ENCODE measurements around the genes A4GNT, FAIM and SPSB4.

GRCh38 chr3:136954116-136954372, 3.7 kb upstream of the IL20RB start:
- PRO-cap, 7 experiments, result no peak in any of the 7 experiments
- RAMPAGE, long total RNA, 2 experiments, result no peak in any of the 2 experiments

- PRO-cap, 7 experiments, result peak in 3 of 7 experiments; most common plus-strand start chr3:136995187 (in 3); most common minus-strand start chr3:136994881 (in 1)
- RAMPAGE, long total RNA, 2 experiments, result no peak in any of the 2 experiments
These were observed 37.2 kb downstream of the IL20RB start for GRCh38 chr3:136994798-136995470.

GRCh38 chr3:137713996-137714300, 50.2 kb upstream of the SOX14 start:
- PRO-cap, 7 experiments, result no peak in any of the 7 experiments
- RAMPAGE, long total RNA, 2 experiments, result no peak in any of the 2 experiments

DNA sequence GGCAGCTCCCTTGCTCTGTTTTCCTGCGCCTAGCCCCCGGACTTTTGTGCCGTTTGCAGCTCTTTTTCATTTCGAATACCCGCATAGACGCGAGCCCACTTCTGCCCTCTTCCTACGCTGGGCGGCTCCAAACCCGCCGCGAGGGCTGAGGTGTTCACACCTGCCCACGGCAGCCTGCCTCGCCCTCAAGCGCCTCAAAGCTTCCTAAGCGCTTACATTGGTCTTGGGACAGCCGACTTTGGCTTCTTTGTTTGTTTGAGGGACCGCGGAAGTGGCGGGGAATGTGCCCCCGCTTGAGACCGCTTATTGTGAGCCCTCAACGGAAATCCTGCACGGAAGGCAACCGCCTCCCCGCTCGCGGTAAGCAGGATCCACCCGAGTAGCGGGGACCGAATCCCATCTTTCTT, 7.7 kb downstream of the SOX14 start:
- PRO-cap, 7 experiments, result no peak in any of the 7 experiments
- RAMPAGE, long total RNA, 2 experiments, result no peak in any of the 2 experiments

- PRO-cap, 7 experiments, result no peak in any of the 7 experiments
- RAMPAGE, long total RNA, 2 experiments, result no peak in any of the 2 experiments
These were observed at the start of gene A4GNT for GRCh38 chr3:138131976-138132649. Gene A4GNT, minus strand, starts transcription at chr3:138132390.

- PRO-cap, 7 experiments, result peak in 7 of 7 experiments; most common plus-strand start chr3:138187531 (in 4); most common minus-strand start chr3:138187835 (in 5)
- RAMPAGE, long total RNA, 2 experiments, result start-site peak on the plus strand in 2 of 2 experiments, at chr3:138187516-138187553 at its widest, 915 to 1,408 reads per replicate
These were observed 623 bp downstream of the ARMC8 start for GRCh38 chr3:138187474-138188374.

GRCh38 chr3:138349574-138349909, 1.2 kb downstream of the MRAS start:
- PRO-cap, 7 experiments, result peak in 1 of 7 experiments; most common plus-strand start chr3:138349685 (in 1)
- RAMPAGE, long total RNA, 2 experiments, result no peak in any of the 2 experiments

DNA sequence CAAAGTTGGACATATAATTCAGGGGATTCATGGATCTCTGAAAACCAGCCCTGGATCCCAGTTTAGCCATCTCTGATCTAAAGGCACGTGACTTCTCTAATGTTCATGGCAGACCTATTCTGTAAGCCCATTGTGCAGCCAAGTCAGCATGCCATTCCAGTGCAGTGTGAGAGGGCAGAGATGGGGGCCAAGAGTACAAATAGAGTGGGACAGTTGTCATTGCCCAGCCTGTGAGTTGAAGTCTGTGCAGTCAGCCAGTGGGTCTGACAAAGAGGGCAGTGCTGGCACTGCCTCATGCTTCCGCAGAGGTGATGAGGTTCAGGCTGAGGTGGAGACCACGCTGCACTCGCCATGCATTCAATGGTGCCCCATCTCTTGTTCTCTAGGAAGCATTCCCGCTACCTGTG, 3.5 kb downstream of the MRAS start:
- PRO-cap, 7 experiments, result no peak in any of the 7 experiments
- RAMPAGE, long total RNA, 2 experiments, result no peak in any of the 2 experiments

- PRO-cap, 7 experiments, result peak in 6 of 7 experiments; most common plus-strand start chr3:138609110 (in 4); most common minus-strand start chr3:138609093 (in 4)
- RAMPAGE, long total RNA, 2 experiments, result start-site peak on the plus strand in 2 of 2 experiments, at chr3:138608604-138609087 at its widest, 185 to 1,606 reads per replicate
These were observed at the start of gene FAIM for GRCh38 chr3:138608414-138609147. Gene FAIM, plus strand, starts transcription at chr3:138608771.

DNA sequence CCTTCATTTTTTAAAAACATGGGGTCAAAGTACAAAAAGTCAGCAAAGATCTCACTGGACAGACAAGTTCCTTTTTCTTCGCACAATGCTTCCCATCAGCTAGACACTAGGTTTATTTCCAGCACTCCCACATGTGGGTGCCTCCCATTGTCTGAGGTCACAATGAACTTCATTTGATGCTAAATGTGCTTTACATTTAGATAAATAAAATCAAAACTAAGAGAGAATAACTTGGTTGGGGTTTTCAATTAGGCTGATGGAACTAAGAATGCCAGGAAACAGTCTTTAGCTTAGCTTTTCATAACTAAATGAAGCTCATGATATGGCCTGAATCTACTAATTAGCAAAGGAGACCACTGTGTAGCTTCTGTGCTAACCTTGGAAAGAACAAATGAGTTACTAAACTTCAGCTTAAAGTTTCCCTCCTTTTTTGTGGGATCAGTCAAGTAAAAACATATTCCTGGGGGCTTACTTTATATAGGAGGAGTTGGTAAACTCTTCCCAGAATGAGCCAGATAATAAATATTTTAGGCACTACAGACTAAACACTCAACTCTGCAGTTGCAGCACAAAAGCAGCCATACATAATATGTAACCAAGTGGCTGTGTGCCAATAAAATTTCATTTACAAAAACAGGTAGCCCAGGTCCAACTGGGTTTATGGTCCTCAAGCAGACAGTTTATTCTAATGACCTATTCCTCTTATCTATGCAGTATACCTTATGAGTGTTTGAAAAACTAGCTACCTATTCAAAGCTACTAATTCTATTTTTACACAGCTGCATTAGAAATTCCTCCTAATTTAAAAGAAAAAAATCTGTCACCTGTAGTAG, 61.6 kb downstream of the FAIM start:
- PRO-cap, 7 experiments, result no peak in any of the 7 experiments
- RAMPAGE, long total RNA, 2 experiments, result no peak in any of the 2 experiments

DNA sequence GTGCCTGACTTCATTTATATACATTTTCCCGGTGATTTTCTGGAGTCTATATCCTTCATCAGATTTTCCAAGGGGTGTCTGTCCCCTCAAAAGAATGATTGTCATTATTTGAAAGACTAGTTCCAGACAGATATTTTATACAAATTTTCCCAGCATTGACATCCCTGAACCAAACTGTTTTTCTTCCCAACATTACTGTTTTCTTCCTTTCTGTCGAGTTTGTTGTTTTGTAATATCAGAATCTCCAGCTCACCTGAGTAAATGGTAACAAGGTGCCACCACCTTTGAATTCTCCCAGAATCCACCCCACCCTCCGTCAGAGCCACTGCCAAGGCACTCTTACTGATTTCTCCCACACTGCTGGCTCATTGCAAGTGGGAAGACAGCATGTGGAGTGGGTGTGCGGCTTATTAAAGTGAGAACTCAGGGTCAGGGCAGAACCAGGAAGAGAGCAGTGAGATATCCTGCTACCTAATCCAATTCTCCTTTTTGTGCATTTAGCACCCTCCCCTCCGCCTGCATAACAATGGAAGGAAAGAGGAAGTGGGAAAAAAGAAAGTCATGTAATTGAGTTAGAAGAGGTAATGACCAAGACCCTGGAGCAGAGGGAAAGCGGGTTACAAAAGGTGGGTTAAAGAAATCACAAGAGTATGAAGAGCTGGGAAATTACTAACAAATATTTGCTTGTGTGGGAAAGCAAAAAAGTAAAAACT, 27.7 kb upstream of the PIK3CB start:
- PRO-cap, 7 experiments, result no peak in any of the 7 experiments
- RAMPAGE, long total RNA, 2 experiments, result no peak in any of the 2 experiments

- PRO-cap, 7 experiments, result no peak in any of the 7 experiments
- RAMPAGE, long total RNA, 2 experiments, result no peak in any of the 2 experiments
These were observed 141.5 kb upstream of the MRPS22 start for GRCh38 chr3:139202152-139202820.

DNA sequence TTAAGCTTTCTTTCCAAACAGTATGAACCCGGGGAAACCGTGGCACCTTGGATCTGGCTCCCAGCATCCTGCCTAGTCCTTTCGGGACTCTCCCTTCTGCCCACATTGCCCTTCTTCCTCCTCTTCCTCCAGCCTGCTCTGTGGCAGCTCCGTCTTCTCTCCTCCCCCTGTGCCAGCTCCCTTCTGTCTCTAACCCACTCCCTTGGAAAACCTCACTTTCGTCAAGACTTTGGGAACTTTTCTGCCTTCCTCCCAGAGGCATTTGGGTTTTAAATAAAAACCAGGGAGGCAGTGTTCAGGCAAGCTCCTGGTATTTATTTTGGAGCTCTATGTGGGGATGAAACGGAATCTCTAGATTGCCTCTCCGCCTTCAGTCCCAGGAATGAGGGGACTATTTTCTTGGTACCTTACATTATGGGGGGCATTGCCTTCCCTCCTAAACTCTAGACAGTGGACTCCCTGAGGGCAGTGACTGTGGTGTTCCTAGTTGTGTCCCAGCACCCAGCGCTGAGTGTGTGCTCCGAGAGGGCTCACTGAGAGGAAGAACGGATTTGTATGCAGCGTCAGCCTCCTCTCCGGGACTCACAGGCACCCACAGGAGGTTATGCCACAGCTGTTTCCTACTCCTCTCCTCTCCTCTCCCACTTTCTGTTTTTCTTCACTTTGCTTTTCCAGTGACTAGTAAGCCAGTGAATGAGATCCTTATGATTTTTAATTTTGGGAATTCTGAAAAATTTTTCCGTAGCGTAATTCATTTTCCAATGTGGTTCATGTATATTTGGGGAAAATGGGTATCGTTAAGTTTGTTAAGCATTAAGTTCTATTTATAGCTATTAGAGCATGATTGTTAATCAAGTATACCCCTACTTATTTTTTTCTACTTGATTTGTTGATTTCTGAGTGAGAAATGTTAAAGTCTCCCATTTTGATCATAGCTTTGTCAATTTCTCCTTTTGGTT, 105.2 kb upstream of the MRPS22 start:
- PRO-cap, 7 experiments, result peak in 7 of 7 experiments; most common plus-strand start position 533 of the sequence (in 3); most common minus-strand start position 517 of the sequence (in 3)
- RAMPAGE, long total RNA, 2 experiments, result no peak in any of the 2 experiments

- PRO-cap, 7 experiments, result no peak in any of the 7 experiments
- RAMPAGE, long total RNA, 2 experiments, result no peak in any of the 2 experiments
These were observed 22.8 kb downstream of the MRPS22 start for GRCh38 chr3:139366520-139367037.

GRCh38 chr3:139540742-139541213, 1.2 kb upstream of the RBP1 start:
- PRO-cap, 7 experiments, result peak in 5 of 7 experiments; most common plus-strand start chr3:139541005 (in 5); most common minus-strand start chr3:139541019 (in 3)
- RAMPAGE, long total RNA, 2 experiments, result no peak in any of the 2 experiments

DNA sequence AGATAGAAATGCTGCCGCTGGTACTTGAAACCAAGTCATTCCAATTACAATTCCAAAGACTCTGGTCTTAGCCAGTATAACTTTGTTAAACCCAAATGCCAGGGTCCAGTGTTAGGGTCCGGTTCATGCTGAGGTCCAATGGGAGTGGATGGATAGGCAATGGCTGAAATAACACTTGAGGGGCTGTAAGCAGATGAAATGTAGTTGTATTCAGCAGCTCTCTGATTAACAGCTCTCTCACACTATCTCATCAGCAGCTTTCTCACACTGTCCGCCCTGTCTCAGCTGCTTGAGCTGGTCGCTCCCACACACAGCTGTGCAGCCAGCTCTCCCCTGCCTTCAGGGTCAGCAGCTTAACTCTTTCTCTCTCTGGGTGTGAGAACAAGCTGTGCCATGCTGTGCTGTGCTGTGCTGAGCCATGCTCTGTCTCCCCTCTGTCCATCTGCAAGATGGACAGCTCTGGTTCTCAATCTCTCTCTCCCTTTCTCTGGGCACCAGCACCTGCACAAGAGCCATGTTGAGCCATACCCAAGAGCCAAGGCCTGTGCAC, 291.5 kb upstream of the TRIM42 start:
- PRO-cap, 7 experiments, result peak in 4 of 7 experiments; most common minus-strand start position 264 of the sequence (in 2)
- RAMPAGE, long total RNA, 2 experiments, result no peak in any of the 2 experiments

- PRO-cap, 7 experiments, result peak in 3 of 7 experiments; most common plus-strand start chr3:140709139 (in 2)
- RAMPAGE, long total RNA, 2 experiments, result no peak in any of the 2 experiments
These were observed 31.1 kb downstream of the TRIM42 start for GRCh38 chr3:140708932-140709325.

- PRO-cap, 7 experiments, result peak in 1 of 7 experiments; most common plus-strand start chr3:141051384 (in 1)
- RAMPAGE, long total RNA, 2 experiments, result no peak in any of the 2 experiments
These were observed at the start of gene SPSB4 for GRCh38 chr3:141050998-141052058. Gene SPSB4, plus strand, starts transcription at chr3:141051347.

DNA sequence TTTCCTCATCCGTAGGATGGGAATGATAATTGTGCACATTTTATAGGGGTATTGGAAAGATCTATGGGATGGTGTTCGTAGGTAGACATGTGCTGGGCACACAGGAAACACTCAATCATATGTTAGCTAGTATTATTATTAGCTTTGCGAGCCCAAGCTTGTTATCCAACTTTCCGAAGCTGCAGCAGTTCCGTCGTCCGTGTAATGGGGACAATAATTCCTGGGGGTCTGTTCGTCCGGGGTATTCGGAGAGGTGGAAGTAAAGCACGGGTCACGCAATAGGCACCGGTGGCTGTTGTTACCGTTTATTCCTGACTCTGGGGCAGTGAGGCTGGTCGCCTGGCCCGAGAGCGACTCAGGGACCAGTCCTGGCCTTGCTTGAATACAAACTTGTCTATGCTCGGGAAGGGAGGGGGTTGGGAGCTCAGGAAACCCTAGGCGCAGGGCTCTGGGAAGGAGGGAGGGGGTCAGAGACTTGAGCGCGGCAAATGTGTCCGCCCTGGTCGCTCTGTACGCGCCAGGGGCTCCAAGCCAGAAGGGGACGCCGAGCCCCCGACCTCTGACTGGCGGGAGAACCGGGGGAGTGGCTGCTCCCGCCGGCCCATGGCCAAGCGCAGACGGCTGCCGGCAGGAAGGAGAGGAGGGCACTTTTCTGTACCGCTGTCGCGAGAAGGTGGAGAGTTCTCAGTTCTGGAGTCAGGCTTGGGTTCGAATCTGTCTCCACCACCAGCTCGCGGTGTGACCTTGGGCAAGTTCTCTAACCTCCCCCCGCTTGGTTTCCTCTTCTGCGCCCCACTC, 1.4 kb downstream of the SPSB4 start:
- PRO-cap, 7 experiments, result no peak in any of the 7 experiments
- RAMPAGE, long total RNA, 2 experiments, result no peak in any of the 2 experiments

GRCh38 chr3:141360670-141361210, 7.6 kb upstream of the ZBTB38 start:
- PRO-cap, 7 experiments, result peak in 2 of 7 experiments; most common plus-strand start chr3:141361053 (in 1)
- RAMPAGE, long total RNA, 2 experiments, result no peak in any of the 2 experiments

All from ovary (tissue), 7 donors.